Calu3 (cell line): Measurements from ENCODE around the gene AKR1C1.

DNA sequence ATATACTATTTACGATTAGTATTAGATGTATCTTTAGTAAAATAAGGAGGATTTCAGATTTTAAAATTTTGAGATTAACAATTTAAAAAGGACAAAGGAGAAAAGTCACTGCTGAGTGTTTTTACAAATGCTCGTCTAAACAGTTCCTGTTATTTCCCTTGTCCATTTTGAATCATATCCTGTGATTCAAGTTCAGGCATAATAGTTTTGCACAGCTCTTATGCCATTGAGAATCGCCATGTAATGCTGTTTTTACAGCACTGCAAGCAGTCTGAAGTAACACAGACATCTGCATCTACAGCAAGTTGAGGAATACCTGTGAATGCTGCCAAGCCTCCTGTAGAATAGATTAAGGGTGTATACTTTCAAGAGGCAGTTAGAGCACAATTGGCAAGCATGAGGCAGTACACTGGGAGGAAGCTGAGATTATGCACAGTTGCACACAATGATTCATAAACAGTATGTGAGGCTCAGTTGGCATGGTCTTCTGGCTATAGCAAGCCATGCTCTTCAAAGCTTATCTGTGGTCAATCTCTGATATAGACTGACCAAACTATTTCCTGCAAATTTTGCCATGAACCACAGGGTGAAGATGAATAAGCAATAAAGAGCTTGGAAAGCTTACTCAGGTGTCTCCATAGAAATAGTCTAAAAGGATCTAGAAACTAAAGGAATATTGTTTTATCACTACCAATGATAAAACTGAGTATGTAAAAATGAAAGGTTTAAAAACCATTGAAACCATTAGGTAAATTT, 121.9 kb upstream of the AKR1E2 start:
- PRO-cap, result bidirectional peak, plus-strand start at position 584 of the sequence, minus-strand start at position 314 of the sequence

DNA sequence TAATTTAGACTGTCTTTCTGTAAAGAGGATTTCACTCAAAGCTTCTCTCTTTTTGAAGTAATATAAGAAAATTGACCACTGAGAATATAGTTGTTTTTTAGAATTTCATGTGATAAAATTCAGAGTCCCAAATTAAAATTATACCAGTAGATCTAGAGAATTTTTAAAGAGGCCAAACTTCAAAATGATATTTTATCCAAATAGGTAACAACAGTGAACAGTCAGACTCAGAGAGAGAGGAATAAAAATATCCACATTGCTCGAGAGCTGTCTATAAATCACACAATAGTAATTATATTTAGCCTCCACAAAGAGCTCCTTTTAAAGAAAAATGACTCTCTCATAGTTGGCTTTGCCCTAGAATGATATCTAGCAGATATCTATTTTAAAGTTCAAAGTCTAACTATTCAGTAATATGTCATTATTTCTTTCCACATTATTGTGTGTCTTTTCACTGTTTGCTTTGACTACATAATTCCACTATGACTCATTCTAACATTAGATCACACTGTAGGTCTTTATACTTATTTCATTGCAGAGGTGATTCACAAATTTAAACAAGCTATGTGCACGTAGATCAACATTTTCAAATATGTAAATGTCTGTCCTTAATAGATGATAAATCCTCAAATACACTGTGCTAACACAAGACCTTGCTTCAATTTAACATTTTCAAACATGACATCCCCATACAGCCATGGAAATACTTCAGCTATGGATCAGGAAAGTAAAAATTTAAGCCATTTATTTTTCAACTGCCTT, 100.1 kb upstream of the AKR1E2 start:
- PRO-cap, result bidirectional peak, plus-strand start at position 669 of the sequence, minus-strand start at position 282 of the sequence

- PRO-cap, result unidirectional peak, minus-strand start at chr10:4849676
Measured at GRCh38 chr10:4849417-4850105, 23.6 kb downstream of the AKR1E2 start.

- PRO-cap, result no peak
Measured at GRCh38 chr10:4939184-4940137, 23.8 kb upstream of the AKR1C1 start.

- PRO-cap, result no peak
Measured at GRCh38 chr10:4947113-4947630, 16.0 kb upstream of the AKR1C1 start.

DNA sequence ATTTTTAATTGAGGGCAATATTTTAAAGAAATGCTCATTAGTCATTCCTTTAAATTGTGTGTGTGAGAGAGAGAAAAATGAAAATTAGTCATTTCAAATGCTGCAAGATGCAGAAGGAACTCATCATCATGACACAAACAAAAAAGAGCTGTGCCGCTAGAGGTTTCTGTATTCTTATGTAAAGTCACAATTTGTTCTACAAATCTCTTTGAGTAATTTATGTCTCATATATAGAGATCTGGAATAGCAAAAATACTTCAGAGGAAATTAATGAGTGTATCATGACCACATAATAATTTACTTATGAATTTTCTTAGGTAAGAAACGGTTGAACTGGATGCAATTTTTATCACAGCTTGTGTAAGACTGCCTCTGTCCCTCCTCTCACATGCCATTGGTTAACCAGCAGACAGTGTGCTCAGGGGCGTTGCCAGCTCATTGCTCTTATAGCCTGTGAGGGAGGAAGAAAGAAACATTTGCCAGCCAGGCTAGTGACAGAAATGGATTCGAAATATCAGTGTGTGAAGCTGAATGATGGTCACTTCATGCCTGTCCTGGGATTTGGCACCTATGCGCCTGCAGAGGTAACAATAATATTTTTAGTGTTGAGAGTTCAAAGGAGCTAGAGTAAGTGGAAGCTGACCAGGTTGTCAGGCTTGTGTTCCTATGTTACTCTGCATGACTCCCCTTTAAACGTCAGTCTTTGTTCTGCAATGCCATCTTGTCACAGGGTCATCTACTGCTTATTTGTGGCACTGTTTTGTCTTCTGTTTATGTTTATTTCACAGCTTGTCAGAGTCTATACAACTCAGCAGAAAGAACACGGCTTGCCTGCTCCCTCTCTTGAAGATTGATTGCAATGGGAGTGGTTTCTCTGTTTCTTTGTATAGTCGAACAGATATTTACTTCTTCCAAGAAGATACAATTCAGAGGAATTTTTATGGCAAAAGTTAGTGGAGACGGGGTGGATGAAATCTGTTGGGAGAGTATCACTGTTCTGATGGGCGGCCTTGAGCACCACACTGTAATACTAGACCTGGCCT, at the start of gene AKR1C1:
TSS of gene AKR1C1 (plus strand) at position 471 of the 1,043 bp plus-strand sequence.
- PRO-cap, result unidirectional peak, plus-strand start at position 476 of the sequence

- PRO-cap, result no peak
Measured at GRCh38 chr10:5195556-5196363, 877 bp upstream of the AKR1C4 start.

DNA sequence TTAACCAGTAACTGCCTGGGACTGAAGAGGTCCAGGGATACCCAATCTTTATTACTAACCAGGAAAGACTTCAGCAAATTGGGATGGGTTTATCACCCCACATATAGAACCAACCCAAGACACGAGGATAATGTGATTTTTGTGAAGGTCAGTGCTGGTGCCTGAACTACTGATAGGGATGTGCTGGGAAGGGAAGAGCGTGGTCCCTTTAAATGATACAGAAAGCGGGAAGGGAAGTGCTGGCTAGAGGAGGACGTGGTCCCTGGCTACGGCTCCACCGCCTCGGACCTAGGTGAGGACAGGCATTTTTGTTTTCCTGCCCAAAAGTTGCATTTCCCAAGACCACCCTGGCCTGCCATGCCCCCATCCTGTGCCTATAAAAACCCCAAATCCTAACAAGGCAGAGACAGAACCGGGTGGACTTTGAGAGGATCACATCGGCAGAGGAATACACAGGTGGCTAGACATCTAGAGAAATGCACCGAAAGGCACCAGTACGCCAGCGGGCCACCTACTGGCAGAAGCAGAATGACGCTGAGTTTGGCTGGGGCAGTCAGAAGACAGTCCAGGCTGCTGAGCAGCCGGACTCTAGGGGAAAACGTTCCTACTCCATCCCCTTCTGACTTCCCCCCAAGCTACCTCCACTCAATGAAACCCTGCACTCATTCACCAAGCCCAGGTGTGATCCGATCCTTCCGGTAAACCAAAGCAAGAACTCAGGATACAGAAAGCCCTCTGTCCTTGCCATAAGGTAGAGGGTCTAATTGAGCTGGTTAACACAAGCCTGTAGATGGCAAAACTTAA, 2.7 kb downstream of the AKR1C4 start:
- PRO-cap, result no peak

DNA sequence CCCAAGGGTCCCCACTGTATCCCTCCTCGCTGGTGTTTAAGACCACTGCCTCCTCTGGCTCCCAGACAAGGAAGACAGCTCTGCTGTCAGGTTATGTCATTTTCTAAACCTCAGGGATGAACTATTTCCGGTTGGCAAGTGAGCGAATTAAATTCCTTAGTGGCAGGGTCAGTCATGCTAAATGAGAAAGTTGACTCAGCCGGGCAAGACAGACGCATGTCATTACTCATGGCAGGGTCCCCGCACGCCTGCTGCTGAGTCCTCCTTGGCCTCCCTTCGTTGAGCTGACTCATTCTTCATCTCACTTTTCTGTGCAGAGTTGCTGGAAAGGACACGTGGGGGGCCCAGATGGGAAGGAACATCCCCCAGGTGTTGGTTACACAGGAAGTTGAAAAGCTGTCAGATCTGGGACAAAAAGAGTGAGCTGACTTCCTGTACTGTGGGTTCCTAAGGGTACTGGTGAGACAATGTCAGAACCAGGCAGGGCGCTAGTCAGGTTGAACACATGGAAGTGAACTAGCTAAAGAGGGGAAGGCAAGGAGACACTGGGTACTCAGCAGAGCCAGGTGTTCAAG, 47.1 kb upstream of the UCN3 start:
- PRO-cap, result bidirectional peak, plus-strand start at position 222 of the sequence, minus-strand start at position 76 of the sequence

GRCh38 chr10:5412933-5413734, 777 bp downstream of the NET1 start:
- PRO-cap, result no peak

- PRO-cap, result no peak
Measured at GRCh38 chr10:5462076-5462852, 37.1 kb downstream of the CALML5 start.

DNA sequence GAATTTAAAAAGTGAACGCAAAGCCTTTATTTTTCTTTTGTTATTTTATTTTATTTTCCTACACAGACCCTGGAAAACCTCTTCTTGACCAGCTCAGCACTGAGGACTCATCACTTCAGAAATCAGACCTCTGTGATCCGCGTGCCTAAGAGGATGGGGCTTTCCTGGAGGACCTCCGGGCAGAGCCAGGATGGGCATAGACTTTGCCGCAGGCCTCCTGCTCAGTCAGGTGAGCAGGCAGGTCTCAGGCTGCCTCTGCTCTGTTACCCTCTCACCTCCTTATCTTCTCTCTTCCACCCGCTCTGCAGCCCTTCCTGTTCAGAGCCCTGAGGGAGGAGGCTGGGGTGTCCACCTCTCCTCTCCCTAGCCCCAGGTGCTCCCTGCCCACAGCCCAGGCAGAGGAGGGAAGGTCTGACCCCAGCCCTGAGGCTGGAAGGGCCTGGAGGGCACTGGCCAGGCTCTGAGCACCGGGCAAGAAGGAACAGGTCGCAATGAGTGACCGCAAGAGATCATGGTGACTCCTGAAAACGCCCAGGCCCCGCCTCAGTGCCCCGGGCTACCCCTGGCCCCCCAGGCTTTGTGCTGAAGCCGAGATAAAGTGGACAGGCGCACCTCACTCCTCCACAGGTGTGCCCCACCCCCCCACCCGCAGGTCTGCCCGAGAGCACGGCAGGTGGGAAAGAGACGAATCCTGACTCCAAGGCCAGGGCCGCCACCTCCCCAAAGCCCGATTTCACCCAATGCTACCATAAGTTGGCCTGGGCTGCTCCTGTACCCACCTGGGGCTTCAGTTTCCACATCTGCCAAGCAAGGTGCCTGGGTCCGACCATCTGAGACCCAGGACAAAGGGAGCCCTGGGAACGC, 2.9 kb downstream of the CALML5 start:
- PRO-cap, result no peak

- PRO-cap, result no peak
Measured at GRCh38 chr10:5549575-5550116, 24.9 kb downstream of the CALML3 start.

DNA sequence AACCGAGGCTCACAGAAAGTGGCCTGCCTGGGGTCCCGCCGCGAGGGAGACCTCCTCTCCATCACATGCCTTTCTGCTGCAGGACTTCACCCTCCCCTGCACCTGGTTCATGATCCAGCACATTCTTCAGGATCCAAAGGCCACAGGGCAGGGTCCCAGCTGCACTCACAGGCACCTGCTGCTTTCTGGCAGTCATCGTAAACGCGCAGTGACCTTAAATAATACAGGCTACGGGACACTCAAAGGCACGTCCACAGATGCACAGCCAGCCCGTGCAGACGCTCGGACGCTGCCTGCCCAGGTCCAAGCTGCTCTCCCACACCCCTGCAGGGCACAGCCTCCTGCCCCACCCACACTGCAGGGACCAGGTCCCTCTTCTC, 49.9 kb downstream of the CALML3 start:
- PRO-cap, result no peak

- PRO-cap, result bidirectional peak, plus-strand start at chr10:5610893, minus-strand start at chr10:5610761
Measured at GRCh38 chr10:5610640-5611078, 55.7 kb downstream of the ASB13 start.

DNA sequence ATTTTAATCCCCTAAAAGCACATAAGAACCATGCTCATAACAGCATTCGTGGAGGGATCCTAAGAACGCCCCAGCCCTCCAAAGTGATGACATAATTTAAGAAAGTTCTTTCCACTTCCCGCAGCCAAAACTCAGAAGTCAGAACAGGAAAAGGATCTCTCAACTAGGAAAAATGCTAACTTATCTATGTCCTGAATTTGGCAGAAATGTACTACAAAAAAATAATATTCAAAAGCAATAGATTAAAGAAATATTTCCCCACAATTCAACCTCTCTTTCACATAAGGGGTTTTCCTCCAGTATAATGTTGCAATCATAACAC, 23.1 kb downstream of the ASB13 start:
- PRO-cap, result no peak

- PRO-cap, result no peak
Measured at GRCh38 chr10:5714715-5715351, 30.2 kb downstream of the TASOR2 start.

DNA sequence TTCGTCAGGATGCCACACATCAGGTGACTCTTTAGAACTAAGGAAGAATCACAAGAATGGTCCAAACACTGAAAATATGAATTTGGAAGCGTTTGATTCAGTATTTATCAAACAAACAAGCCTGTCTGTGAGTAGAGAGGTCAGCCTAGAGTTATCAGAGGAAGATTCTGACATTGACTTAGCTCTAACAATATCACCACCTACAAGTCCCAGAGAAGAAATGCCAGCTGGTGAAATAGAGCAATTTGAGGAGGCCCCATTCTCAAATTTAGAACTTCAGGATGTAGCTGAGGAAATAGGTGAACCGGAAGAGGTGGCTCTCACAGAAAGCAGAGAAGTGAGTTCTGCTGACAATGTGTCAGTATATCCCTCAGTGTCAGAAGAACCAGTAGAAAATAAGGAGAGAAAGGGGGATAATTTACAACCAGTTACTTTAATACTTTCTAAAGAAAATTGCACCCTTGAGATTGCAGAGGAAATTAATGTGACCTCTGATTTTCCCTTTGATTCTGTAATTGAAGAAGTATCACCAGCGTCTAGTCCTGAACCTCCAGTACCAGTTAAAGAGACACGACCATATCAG, 62.5 kb downstream of the TASOR2 start:
- PRO-cap, result no peak

GRCh38 chr10:5766410-5766972, 46.7 kb downstream of the GDI2 start:
- PRO-cap, result no peak

DNA sequence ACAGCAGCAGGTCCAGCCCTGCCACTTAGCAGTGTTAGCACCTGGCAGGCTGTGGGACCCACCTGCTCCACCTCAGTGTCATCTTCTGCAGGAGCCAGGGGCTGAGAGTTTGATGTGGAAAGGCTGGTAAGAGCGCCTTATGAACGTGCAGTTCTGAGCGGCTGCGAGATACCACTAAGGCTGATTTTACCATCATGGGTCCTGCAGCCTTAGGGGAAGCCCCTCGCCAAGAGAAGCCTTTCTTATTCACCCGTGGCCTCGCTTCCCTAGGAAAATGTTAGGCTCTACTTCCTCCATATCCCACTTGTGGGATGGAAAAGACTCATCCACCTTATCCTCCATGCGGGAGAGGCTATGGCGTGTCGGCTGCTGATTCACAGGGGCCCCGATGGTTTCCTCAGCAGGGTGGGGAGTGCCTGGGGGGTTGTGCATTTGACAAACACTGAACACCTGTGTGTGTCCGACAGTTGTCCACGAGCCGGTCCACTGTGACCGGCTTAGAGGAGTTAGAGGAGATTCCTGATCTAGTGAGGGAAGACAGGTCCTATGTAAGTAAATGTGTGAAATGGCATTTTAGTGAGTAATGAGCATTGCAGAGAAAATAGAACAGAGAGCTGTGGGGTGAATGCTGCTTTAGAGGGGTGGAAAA, 21.3 kb downstream of the FBH1 start:
- PRO-cap, result no peak